Bile duct (tissue), 1 donor: Measurements from ENCODE around the genes CDC42EP3 and SRSF7.

DNA sequence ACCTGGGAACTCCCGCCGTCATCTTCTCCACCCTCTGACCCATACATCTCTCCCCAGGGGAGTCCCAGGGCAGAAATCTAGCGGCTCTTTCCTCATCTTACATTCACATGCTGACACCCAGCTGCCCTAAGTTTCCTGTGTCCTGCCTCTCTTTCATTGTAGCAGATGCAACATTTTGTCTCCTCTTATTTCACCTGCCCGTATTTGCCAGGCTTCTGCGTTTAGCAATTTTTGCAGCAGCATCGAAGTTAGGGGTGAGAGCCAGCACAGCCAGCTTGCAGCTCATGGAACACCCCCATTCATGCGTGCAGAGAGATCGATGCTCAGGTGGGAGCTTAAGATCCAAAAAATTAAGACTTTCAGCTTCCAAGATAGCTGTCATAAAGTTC, 107.9 kb downstream of the CRIM1 start:
- PRO-cap: no peak

DNA sequence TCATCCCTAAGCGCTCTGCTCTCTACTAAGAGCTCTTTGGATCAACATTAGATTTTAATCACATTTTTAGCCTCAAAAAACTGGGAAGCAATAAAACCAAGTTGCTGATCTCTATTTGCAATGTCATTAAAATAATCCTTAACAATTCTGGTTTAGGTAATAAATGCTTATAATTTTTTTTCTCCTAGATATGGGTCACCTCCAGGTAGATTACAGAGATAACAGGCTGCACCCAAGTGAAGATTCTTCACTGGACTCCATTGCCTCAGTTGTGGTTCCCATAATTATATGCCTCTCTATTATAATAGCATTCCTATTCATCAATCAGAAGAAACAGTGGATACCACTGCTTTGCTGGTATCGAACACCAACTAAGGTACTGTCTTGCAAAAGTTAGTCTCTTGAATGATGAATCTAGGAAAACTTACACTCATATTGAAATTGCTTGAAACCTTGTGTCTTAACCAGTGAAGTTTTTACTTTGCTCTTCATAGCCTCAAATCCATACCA, 51.1 kb downstream of the FEZ2 start:
- PRO-cap: no peak

GRCh38 chr2:37035520-37036354, 48.4 kb downstream of the HEATR5B start:
- PRO-cap: no peak

GRCh38 chr2:37200150-37200979, 4.1 kb downstream of the CEBPZOS start:
- PRO-cap: no peak

- PRO-cap: no peak
Measured at GRCh38 chr2:37214817-37215163, 16.6 kb downstream of the CEBPZ start.

GRCh38 chr2:37243290-37244193, 12.1 kb downstream of the NDUFAF7 start:
- PRO-cap: no peak

- PRO-cap: no peak
Measured at GRCh38 chr2:37343336-37344126, 899 bp upstream of the QPCT start.

- PRO-cap: no peak
Measured at GRCh38 chr2:37643815-37644743, 27.4 kb downstream of the CDC42EP3 start.

- PRO-cap: no peak
Measured at GRCh38 chr2:37654913-37655382, 16.5 kb downstream of the CDC42EP3 start.

DNA sequence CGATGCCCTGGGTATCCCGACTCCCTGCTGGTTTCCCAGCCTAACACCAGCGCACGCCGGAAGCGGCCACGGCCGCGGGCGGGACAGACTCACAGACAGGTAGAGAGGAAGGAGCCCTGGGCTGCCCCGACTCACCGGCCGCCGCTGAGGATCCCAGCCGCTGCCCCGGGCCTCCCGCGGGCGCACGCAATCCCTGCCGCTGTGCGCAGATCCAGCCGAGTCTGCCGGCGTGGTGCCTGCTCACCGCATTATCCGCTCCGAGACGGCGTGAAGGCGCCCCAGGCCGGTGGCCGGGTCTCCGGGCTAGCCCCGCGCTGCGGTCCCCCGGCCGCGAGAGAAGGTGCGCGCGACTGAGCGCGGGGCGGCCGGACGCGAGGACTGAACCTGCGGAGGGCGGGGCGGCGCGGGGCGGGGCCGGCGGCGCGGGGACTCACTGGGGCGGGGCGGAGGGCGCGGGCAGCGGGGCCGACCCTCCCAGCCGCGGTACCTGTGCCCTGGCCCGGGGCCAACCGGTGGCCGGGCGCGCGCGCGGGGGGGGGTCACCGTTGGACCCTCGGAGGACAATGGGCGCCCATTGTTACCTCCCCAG, at the start of gene CDC42EP3:
Gene CDC42EP3, minus strand, starts transcription at position 352 of the 589 bp plus-strand sequence.
- PRO-cap: bidirectional peak, plus-strand start at position 248 of the sequence, minus-strand start at position 223 of the sequence; bidirectional peak, plus-strand start at position 433 of the sequence, minus-strand start at position 380 of the sequence

DNA sequence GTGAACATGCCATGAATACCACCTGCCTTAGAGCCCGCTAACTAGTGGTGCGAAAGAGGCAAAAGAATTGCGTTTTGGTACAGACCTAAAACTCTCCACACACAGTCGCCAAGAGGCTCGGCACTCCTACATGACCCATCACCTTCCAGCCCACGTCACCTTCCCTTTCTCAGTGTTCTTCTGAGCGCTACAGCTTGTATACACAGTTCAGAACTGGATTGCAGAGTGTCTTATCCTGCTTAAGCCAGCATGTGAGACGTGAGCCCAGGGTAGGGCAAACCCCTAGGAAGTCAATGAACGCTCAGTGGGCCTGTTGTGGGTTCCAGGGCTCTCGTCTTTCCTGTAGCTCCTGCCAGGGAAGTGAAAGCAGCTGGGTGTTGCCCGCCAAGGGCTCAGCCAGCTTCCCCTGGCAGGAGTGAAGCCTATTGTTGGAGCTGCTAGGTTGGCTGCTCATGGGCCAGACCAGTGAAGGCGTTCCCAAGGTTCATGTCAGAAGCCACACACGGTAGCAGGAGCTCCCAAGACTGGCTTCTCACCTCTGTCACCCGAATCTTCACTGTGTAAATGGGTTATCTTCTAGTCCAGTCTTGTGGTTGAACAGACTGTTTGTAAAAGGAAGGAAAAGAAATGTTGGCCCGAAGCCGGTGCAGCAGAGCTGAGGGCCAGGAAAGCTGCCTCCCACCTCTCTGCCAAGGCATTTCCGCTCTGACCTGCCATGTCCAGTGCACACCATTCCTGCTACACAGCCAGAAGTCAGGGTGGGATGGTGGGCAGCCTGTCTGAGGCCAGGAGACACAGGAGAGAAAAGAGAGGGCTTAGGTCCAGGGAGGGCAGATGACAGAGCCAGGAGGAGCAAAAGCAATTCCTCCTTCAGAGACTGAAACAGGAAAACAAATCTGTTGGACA, 69.7 kb upstream of the RMDN2 start:
- PRO-cap: no peak

DNA sequence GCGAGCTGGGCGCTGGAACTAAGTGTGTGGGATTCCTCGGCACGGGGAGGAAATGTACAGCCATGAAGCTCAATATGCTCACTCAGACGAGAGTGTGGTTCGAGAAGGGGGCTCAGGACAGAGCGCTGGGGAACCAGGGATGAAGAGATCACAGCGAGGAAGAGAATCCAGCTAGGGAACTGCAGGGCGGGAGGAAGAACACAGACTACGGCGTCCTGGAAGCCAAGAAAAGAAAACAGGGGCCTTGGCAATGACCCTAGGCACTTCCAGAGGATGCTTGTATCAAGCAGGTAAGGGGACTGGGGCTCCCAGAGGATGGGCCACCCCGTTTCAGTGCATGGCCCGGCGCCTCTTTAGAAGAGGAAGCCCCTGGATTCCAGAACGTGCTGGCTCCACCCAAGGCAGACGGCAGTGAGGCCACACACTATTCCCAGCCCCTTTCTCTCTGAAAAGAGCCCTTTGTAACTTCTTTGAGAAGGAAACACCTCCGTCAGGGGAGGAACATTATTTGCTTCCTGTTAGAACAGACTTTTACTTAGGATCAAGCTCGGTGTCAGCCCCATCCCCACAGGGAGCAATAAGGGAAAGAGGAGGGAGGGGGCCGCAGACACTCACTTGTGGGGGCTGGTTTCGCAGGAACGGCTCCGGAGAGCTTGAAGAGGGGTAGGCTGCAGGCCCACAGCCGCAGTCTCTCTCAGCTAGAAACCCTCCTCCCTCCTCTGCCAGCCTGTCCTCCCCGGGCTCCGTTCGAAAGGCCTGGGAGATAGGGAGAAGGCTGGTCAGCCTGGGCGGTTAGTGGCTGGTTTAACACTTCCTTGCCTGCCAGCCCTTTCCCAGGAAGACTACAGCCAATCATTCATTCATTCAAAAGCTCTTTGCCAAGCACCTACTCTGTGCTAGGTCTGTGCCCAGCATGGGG, 49.7 kb upstream of the RMDN2 start:
- PRO-cap: unidirectional peak, minus-strand start at position 407 of the sequence

- PRO-cap: no peak
Measured at GRCh38 chr2:37905048-37905492, 20.0 kb upstream of the RMDN2 start.

DNA sequence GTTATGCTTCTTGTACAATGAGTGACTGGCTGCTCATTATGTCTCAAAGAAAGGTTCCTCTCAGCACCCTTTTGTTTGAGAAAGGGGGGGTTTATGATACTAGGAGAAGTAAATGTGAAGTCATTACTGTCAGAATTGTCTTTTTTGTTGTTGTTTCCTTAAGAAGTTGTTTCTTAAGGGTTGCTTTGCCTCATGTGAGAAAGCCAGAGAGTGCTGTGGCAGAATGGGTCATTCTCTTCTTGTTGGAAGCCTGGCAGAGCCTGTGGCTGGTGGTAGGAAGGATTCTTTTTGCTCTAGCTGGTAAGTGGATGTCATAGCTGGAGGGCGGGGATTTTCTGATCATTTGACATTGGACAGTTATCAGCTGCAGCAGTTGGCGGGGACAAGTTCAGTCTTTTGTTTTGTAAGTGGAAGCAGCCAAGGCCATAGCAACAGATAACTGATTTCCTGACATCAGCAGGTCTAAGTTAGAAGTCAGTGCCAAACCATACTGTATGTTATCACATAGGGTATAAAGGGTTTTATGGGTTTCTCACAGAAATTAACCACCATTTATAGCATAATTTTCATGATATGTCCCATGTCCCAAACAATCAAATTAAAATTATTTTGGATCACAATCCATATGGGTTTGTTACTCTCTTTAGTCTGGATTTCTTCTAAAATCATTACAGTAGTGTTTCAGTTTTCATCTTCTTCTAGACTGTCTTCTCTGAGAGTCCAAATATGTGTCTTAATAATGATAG, 5.4 kb upstream of the RMDN2 start:
- PRO-cap: no peak

DNA sequence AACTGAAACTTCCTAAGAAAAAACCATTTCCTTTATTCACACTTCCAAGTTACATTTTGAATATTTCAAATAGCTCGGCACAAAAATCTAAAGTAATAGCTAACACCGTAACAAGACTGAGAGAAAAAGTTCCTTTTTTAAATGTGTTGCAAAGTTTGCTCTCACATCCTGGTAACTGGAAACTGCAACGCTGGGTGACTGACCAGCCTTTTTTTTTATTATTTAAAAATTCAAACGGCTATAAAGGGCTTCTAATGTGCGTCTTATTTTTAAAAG, 1.7 kb downstream of the HNRNPLL start:
- PRO-cap: no peak

- PRO-cap: no peak
Measured at GRCh38 chr2:38692911-38693321, 27.0 kb downstream of the GALM start.

GRCh38 chr2:38750797-38751534, at the start of gene SRSF7:
Gene SRSF7 (minus strand): TSS chr2:38751361.
- PRO-cap: bidirectional peak, plus-strand start at chr2:38751467, minus-strand start at chr2:38751359

DNA sequence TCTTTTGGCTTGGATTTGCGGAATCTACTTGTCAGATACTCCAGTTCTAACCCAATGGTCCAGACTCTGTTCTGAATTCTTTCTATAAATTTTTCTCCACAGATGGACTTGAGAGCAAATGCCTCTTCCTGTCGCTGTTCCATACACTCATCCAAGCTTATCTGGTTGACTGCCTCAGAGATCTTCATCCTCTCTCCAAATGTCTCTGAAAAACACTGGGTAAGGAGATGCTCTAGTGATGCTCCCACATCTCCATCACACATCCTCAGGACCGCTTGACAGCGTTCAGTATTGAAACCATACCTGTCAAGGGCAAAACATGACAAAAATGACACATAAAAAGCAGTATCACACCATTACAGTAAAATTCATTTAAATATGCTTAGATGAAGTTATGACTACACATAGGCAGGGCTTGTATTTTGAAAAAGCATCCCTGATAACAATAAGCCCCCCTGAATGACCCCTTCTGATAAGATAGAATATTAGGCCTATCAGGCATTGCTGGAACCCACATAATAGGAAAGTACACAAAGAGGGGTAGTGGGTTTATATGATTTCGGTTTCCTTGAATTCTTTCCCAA, 14.1 kb downstream of the DHX57 start:
- PRO-cap: no peak

- PRO-cap: no peak
Measured at GRCh38 chr2:38985215-38985954, 95.7 kb downstream of the ARHGEF33 start.

- PRO-cap: no peak
Measured at GRCh38 chr2:39013203-39014064, 107.4 kb downstream of the SOS1 start.